Gallbladder (tissue), 1 donor: ENCODE measurements around a stretch of chr1.

GRCh38 chr1:155969382-155970119 is 8.8 kb downstream of the ARHGEF2 start:
- PRO-cap, result no peak

- PRO-cap, result no peak
Measured at GRCh38 chr1:155984177-155984794, 5.9 kb upstream of the ARHGEF2 start.

DNA sequence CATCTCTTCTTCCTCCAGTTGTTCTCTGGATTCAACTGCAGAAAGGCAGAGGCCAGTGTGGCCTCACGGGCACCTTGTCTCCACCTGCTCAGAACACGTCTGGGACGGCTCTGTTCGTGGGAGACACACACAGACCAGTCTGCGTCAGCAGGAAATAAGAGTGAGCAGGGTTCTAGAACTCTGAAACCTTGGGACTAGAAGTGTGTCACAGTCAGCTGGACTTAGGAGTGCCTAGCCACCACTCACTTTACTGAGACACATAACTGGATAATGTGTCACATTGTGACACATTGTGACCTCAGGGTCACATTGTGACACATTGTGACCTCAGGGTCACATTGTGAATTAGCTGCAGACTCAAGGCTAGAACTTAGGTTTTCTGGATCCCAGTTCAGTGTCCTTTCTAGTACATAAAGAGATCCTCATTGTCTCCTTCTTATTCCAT is 12.7 kb upstream of the ARHGEF2 start:
- PRO-cap, result no peak

DNA sequence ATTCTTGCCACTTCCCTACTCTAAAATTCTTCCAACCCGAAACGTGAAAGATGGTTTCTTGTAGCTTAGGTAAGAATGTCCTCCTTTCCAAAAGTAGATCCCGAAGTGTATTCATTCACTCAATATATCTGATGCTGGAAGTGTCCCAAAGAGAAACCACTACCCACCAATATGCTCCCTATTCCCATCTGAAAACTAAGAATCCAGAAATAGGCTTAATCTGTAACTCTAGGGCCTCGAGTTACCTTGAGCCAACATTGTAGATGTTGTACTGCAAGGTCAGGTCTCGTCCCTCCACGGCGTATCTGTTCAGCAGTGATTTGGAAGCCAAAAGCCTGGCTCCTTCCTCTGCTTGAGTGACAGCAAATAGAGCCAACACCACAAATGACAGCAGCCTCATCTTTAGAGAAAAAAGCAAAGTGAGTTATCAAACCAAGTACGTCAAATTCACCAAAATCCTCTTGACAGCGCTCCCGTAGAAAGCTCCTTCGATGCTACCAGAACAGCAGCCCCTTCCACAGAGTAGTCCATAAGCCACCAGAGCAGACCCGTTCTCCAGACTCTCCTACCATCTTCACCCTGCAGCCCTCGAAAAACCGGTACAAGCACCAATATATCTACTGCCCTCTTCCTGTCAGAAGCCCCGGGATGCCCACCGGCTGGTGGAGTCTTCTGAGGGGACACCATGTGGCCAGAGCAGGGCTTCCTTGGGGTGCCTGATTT is 822 bp downstream of the SSR2 start:
- PRO-cap, result no peak

DNA sequence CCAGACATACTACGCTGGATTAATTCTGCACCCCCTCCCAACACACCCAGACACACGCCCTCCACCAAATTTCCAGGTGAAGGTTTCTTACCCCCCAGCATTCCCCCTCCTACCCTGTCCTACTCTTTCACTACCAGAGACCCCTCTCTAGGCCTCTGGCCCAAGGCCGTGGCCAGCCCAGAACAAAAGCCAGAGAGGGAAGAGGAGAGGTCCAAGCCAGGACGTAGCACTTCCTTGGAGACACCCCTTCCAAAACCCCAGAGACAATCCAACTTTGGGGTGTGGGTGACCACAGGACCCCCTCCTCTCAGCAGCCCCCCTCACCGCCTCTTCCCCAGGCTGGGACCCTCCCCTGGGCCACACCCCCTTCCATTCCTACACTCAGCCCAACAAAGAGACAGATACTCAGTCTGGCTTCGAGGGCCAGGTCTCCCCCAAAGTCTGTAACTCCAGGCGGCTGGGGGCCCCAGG is 1.6 kb downstream of the MEX3A start:
- PRO-cap, result no peak

DNA sequence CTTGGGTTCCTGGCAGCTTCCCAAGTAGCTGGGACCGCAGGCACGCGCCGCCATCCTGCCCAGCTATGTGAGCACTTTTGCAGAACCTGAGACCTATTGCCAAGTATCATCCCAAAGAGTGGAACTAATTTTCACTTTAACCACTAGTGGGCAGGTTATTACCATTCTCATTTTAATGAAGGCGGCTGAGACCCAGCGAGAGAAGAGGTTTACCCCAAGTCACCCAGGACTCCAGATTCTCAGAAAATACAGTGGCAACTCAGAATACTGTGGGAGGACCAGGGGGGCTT is 7.4 kb upstream of the SEMA4A start:
- PRO-cap, result no peak

DNA sequence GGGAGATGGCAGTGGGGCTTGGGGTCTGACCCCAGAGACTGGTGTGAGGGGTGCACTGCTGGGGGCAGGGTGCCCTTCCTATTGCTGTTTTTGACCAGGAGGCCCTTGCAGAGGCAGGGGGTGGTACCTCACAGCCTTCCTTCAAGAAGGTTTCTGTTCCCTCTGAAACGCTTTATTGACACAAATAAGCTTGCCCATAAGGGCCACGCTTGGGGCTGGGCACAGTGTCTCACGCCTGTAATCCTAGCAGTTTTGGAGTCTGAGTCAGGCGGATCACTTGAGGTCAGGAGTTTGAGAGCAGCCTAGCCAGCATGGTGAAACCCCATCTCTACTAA is 2.1 kb upstream of the SEMA4A start:
- PRO-cap, result no peak

GRCh38 chr1:156244454-156245137 is 2.6 kb downstream of the BGLAP start:
- PRO-cap, result no peak

DNA sequence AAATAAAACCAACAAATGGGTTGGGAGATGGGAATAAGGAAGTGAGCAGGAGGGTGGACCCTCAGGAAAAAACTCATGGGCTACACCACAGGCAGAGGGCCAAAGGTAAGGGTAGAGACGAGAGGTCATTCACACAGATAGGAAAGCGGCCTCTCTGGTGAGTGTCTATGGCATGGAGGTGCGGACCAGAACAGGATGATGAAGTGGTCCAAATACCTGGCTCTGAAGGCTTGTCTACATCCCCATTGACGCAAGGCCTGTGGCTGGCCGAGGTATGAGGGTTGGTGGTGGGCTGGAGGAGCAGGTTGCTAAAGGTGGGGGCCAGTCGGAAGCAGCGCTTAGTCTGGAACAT is 17.1 kb downstream of the SMG5 start:
- PRO-cap, result no peak

- PRO-cap, result no peak
Measured at GRCh38 chr1:156281676-156282074, 950 bp downstream of the SMG5 start.

GRCh38 chr1:156291132-156292118 is 4.1 kb downstream of the GLMP start:
- PRO-cap, result bidirectional peak, plus-strand start at chr1:156291648, minus-strand start at chr1:156291488

GRCh38 chr1:156337148-156338137 is 649 bp downstream of the CCT3 start:
- PRO-cap, result no peak

DNA sequence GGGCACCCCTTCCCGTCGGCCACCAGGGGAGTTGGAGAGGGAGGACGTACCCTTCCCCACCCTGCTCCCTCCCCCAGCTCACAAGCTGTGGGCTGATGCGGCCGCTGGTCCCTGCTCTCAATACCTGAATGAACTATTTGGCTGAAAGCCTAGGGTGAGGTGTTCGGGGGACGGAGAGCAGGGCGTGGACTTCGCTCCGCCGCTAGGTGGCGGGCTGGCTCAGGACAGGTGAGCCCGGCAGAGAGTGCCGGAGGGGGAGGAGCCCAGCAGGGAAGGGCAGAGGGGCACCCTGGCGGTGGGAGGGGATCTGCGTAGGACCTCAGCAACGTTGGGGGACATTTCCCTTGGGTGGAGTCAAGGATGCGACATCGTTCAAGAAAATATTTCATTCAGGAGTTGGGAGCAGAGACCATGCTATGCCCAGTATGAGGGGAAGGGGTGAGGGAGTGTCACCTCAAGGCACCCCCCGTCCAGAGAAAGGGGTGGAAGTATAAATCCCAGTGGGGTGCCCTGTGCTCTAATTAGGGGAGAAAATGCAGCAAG is 12.0 kb upstream of the RHBG start:
- PRO-cap, result no peak

DNA sequence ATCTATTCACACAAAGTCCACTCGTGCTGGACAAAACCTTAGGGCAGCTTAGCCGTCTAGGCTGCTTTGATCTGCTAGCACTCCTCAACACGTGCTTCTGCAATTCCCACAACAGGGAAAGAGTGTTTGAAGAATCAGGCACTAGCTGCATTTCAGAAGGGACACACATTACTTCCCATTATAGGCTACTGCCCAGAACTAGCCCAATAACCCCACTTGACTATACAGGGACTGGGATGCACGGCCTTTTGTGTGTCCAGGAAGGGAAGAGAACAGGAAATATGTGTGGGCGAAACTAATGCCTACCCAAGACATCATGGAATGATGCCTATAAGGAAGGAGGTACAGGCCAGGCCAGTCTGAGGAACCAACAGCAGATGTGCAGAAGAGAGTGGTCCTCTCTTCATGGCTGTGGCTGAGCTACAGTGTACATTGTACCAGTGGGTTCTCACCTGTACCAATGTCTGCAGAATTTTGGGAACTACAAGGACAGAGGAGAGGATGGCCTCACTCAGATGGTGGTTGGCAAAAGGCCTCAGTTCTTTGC is 39.2 kb downstream of the MEF2D start:
- PRO-cap, result no peak

DNA sequence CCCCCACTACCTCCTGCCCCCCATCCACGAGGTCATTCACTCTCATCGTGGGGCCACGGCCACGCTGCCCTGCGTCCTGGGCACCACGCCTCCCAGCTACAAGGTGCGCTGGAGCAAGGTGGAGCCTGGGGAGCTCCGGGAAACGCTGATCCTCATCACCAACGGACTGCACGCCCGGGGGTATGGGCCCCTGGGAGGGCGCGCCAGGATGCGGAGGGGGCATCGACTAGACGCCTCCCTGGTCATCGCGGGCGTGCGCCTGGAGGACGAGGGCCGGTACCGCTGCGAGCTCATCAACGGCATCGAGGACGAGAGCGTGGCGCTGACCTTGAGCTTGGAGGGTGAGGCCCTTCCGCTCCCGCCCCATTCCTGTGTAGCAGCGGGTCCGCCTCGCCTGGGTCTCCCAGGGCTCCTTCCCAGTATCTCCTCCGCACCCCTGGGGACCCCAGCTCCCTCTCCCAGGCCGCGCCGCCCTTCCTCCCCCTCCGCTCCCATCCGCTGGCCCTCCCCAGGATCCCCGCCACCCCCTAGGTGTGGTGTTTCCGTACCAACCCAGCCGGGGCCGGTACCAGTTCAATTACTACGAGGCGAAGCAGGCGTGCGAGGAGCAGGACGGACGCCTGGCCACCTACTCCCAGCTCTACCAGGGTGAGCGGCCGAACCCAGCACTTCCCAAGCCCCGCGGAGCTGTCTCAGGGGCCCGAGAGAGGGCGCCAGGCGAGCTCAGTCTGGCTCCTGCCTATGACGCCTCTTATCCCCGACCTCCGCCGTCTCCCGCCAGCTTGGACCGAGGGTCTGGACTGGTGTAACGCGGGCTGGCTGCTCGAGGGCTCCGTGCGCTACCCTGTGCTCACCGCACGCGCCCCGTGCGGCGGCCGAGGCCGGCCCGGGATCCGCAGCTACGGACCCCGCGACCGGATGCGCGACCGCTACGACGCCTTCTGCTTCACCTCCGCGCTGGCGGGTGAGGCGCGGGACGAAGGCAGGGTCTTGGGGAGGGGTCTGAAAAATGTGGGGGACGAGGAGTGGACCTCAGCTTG is 4.9 kb downstream of the HAPLN2 start:
- PRO-cap, result no peak

DNA sequence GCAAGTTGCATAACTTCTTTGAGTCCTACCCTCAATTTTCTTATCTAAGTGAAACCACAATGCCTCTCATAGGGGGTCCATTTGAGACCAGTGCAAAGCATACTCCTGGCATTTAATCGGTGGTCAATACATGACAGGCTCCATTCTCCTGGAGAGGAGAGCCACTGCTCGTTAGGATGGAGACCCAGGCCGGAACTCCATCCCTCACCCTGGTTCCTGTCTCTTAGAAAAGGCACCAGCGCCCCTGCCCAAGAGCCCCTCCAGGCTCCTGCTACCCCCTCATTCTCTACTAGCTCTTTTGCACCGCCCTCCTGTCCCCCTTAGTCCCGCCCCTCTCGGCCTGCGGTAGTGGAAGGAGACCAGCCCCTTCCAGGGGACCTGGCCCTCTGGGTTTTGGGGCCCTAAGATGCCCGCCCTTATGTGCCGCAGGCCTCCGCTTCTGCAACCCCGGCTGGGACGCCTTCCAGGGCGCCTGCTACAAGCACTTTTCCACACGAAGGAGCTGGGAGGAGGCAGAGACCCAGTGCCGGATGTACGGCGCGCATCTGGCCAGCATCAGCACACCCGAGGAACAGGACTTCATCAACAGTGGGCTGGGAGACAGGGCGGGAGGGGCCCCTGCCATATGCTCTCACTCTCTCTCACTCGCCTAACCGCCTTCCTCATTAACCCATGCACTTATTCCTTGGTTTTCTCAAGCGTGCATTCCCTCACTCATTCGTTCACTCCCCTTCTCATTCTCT is 14.8 kb downstream of the BCAN start:
- PRO-cap, result no peak

DNA sequence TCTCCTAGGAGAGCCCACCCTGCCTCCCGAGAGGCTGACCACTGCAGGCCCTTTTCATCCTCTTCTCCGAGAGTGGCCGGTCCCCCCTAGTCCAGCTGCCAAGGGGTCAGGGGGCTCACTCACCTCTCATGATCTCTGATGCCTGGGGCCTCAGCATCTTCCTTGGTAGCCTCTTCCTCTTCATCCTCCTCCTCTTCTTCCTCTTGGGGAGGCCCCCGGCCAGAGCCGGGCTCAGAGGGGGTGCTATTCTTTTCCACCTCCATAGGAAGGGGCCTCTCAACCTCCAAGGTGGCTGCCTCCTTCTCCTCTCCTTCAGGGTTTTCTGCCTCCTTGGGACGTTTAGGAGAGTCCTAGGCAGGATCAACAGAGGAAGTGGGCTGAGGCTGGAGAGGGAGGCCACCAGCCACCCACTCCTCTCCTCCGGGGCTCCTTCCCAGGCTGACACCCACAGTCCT is 2.7 kb upstream of the MRPL24 start:
- PRO-cap, result no peak

DNA sequence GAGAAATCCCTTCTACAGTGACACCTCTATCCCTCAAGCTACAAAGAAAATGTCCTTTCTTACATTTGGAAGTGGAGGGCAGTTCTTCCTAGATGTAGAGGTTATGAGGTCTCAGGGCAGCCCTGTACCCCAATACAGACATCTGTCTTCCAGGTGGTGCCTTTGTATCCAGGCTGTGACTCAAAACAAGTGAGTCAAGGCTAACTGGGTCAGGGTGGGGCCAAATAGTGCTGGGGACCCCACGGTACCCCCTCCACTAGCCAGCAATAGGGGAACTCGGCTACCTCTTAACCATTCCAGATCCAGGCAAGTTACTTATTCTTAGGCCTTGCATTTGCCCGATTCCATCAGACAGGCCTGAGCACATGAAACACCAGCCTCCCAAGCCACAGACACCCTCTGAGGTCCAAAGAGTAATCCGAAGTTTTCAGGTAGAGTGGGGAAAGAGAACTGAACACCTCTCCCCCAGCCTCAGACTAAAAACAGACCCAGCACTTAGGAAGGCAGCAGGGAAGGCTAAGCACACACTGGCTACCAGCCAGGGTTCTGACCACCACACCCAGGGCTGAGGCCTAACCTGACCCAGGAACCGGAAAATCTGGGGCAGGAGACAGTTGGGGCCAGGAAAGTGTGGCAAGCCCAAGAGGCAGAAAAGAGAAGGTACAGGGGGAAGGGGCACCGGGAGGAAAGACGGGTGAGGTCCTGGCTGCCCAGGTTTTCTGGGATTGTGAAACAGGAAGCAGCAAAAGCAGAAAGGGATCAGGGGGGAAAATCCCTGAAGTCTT is 3.1 kb downstream of the HDGF start:
- PRO-cap, result bidirectional peak, plus-strand start at position 649 of the sequence, minus-strand start at position 727 of the sequence

DNA sequence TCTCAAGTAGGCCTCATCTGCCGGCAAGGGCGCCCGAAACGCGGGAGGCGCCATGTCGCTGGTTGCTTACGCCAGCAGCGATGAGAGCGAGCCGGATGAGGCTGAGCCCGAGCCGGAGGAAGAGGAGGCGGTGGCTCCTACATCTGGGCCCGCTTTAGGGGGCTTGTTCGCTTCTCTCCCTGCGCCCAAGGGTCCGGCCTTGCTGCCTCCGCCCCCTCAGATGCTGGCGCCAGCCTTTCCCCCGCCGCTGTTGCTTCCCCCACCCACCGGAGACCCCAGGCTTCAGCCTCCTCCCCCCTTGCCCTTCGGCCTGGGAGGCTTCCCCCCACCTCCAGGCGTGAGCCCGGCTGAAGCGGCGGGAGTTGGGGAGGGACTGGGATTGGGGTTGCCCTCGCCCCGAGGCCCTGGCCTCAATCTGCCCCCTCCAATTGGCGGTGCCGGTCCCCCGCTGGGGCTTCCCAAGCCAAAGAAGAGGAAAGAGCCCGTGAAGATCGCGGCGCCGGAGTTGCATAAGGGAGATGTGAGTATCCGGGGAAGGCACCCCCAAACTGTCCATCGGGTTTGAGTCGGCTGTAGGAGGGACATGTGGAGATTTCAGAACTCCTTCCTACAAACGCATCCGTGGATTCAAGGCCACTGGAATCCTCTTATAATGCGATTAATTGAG is 518 bp downstream of the PRCC start:
- PRO-cap, result no peak

- PRO-cap, result no peak
Measured at GRCh38 chr1:157014327-157015337, 30.9 kb downstream of the ARHGEF11 start.